ENCODE results near the gene PLCG2.

GRCh38 chr16:81139174-81139789 lies 43.1 kb upstream of the GCSH start:
- PRO-cap, result no peak

DNA sequence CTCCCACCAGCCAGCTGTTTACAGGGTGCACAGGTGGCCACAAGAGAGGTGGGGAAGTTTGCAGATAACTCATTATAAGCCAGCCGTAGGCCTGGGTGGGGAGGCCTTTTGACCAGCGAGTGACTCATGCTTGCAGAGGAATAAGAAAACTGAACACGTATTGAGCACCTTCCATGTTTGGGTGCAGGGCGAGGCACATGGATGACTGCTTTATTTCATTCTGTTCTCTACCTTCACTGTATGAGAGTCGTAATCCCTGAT lies 28.4 kb downstream of the BCO1 start:
- PRO-cap, result no peak

- PRO-cap, result no peak
Measured at GRCh38 chr16:81275770-81276309, 37.4 kb downstream of the BCO1 start.

DNA sequence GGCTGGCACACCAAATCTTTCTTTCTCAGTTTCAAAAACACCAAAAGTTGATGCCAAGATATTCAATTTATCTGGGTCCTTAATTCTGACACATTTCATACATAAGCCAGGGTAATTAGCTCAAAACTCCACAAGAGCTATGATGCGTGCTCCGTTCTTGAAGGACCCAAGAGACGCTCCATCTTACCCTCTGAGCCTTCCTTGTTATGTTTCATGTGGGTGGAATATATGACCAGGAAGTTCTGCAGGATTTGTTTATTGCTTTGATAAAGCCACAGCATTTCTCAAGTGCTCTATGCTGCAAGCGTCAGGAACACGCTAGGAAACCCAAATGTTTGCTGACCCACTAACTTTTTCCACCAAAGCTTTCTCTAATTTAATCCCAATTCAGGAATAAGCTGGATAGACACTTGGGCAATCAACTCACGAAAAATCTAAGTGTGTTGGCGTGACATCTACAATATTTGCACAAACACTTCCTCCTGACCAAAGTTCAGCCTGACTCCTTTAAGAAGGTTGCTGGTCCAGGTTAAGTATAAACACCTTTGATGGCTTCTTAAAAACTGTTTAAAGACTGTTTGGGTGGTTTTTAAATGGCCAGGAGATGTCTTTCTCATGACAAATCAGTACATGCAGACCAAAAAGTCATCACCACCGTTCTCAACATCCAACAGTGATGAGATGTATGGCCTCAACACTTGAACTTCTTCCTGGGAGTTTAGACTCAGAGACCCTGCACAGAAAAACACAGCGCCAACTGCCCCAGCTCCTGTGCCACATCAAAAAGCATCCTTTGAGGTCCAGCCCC lies 20.4 kb upstream of the GAN start:
- PRO-cap, result no peak

DNA sequence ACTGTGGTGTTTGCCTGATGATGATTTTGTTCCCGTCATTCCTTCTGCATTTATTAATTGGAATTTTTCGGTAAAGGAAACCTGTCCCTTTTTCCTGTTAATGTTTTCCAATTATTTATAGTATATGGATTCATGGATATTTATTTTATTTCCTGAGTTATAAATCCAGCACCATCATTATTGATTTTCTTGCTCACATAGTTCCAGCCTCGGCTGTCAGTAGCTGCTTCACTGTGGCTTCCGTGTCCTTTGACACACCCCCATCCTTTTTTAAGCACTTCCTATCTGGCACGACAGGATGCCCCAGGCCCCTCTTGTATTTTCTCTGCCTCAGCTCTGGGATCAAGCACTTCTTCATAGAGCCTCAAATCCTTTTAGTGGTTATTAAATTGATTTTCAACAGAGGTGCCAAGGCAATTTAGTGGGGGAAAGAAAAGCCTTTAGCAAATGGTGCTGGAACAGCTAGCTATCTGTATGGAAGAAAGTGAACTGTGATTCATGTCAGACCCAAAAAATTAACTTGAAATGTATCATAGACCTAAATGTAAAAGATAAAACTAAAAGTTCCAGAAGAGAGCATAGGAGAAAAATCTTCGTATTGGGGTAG lies 59.8 kb downstream of the GAN start:
- PRO-cap, result no peak

DNA sequence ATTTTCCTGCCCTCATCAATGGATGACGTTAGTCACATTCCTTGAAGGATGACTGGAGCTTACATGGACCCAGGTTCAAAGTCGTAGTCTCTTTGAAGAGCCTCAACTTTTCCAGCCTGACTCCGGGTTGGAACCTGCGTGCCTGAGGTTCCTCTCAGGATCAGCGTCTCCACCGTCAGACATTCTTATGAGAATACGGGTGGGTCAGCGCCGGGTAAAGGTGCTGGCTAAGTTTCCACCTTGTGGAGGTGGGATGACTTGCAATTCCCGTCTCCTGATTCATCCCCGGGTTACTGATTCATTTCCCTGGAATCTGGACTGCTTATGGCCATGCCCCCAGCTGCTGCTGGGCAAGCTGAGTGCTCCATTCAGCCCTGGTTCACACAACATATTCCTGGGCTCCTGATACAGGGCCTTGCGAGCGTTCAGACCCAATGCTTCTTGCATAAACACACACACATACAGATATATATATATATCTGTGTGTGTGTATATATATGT lies 38.9 kb upstream of the CMIP start:
- PRO-cap, result no peak

- PRO-cap, result no peak
Measured at GRCh38 chr16:81450404-81451245, 6.0 kb downstream of the CMIP start.

DNA sequence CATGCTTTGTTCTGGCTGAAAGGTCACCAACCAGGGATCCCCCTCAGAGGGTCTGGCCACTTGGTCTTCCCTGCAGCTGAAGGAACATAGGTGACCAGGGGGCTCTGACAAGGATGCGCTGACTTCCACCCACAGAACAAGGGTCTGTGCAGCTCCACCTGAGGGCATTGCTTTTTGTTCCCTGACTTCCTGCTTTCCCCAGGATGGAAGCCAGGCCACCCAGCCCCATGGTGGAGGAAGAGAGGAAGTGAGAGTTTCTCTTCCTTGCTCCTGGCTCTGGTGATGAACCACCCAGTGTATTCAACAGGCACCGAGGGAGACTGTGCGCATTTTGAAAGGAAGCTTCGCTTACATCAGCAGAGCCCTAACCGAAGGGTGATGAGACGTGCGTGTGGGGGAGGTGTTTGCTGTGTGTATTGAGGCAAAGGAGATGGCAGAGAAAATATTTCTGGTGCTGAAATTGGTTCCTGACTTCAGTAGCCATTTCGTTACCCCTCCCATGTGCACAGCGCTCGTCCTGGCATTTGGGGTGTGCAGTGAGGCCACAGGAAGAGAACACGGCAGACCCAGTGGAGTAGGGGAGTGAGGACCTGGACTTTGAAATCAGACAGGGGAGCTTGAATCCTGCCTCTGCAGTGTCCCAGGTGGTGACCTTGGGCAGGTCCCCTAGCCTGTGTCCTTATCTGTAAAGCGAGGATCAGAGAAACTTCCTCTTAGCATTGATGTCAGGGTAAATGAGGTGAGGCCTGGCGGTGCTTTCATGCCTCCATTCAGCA lies 7.2 kb downstream of the CMIP start:
- PRO-cap, result no peak

GRCh38 chr16:81632581-81633741 lies 146.1 kb upstream of the PLCG2 start:
- PRO-cap, result no peak

GRCh38 chr16:81633742-81634178 lies 145.3 kb upstream of the PLCG2 start:
- PRO-cap, result no peak

- PRO-cap, result no peak
Measured at GRCh38 chr16:81634602-81635181, 144.4 kb upstream of the PLCG2 start.

DNA sequence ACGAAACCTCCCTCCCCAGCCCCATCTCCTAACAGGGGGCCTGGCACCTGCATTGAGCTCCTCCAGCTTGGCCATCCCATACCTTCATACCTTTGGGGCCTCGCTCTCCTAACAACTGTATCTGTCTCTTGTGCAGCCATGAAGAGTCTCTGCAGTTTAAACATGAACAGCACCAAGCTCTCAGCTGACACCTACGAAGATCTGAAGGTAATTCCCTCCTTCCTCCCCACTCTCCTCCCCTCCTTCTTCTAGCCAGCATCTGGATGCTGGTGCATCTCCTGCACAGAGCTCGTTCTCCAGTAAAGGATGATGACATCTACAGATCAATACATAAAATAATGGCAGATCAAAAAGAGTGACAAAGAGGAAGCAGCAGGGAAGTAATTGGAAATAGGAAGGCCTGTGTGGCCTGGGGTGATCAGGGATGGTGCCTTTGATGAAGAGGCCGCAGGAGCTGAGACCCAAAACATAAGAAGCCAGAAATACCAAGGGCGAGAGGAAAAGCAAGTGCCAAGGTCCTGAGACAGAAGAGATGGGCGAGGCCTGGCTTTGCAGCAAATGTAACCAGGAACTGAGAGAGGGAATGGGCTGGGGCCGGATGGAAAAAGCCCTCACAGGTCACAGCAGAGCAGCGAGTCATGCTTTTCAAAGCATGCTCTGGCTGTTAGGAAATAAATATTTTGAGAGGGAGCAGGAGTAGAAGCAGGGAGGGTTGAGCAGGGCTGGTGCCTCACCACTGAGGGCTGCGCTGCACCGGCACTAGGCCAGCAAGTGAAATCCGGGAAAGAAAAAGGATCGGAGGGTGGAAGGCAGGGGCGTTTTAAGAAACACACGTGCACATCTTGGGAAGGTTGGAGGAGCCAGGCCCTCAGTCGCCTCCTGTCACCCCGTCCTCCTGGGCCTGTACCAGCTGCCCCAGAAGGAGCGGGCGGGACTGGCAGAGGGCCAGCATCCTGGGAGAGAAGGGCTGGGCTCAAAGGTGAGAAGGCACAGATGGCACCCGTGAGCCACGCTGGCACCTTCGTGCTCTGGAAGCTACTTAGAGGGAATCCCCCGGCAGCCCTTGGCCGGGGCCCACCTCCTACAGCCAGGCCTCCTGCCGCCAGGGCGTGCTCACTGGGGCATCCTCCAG lies 71.8 kb upstream of the PLCG2 start:
- PRO-cap, result no peak

- PRO-cap, result no peak
Measured at GRCh38 chr16:81752068-81752745, 26.9 kb upstream of the PLCG2 start.

GRCh38 chr16:81774260-81774697 lies 4.8 kb upstream of the PLCG2 start:
- PRO-cap, result no peak

DNA sequence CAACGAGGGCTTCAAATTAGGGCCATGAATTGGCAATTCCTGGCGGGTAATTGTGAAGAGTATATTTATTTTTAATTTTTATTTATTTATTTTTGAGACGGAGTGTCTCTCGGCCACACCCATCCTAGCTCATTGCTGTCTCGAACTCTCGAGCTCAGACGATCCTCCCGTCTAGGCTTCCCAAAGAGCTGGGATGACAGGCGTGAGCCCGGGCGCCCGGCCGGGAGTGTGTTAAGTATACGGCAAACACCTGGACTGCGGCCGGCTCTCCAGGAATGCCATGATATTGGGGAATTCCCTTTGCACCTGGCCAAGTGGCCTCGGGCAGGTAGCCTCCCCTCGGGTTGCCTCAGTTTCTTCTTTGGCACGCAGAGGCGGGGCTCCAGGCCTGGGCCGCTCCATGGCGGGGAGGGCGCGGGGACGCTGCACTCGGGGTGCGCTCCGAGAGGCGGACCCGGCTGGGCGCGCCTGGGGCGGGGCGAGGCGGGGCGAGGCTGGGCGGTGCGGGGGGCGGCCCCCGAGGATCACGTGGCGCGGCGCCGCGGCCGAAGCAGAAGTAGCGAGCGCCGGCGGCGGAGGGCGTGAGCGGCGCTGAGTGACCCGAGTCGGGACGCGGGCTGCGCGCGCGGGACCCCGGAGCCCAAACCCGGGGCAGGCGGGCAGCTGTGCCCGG lies at the start of gene PLCG2:
TSS of gene PLCG2 (plus strand) at position 553 of the 673 bp plus-strand sequence.
- PRO-cap, result bidirectional peak, plus-strand start at position 582 of the sequence, minus-strand start at position 402 of the sequence

DNA sequence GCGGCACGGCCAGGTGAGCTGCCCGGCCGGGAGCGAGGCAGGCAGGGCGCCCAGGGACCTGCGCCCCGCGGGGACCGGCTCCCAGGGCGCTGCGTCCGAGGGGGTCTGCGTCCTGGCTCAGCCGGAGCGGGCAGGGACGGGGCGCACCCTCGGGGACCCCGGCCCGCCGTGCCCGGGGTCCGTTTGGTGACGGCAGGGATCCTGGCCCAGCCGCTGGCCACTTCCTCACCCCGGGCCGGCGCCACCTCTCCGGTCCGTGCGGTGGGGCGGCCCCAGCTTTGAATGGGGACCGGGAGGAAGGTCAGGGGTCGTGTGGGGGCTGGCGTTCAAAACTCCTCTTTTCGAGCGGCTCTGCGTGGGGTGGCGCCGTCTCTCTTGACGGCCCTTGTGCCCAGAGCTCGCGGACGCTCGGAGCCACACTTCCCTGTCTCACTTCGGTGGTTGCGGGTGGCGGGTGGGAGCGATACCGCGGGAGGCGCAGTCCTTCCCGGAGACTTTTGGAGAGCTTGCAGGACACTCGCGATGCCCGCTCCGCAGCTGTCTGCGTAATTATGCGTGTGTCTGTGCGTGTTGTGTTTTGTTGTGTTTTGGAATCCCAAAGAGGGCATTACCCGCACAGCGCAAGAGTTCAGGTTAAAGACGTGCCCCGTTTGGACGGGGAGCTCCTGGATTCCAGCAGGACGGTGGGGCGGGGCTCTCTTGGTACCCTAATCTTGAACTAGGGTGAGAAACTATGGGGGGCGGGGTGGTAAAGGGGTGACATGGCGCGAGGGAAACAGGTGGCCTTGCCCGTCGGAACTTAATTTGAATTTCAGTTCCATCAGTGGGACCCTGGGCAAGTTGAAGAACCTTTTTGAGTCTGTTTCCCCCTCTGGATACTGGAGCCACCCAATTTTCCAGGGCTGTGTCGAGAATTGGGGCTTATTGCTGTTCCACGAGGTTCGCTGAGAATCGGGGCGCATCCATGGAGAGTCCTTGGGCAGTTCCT lies 615 bp downstream of the PLCG2 start:
- PRO-cap, result no peak

- PRO-cap, result no peak
Measured at GRCh38 chr16:81797370-81797861, 18.3 kb downstream of the PLCG2 start.

DNA sequence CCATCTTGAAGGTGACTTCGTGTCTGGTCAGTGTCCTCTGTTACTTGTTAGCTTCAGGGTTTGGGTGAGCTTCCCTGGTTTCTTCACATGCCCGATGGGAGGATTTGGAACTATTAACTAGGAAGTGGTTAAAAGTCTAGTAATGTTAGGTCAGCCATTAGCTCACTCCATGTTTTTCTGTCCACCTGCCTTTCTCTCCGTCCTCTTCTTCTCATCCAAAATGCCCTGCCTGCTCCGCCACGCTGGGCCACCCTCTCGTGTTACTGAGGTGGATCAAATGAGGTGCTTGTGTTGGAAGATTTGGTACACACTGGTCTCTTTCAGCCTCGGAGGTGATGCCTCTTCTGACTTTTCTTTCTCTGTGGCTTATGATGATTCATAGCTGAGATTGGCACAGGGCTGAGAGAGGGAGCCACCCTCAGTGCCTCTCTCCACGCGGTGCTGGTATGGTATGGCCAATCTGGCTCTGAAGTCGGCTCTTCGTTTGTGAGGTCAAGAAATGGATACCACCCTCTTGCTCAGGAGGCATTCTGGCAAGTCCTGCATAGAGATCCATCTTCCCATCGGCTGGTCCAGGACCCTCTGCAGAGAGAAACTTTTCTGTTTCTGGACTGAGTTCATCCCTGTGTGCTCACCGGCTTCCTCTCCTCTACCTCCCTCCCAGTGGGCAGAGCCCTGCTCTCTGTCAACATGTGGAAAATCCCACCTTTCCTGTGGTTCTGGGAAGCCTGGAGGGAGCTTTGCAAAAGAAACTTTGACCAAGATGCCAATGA lies 82.4 kb downstream of the PLCG2 start:
- PRO-cap, result unidirectional peak, minus-strand start at position 646 of the sequence

- PRO-cap, result no peak
Measured at GRCh38 chr16:82088344-82088703, 53.3 kb downstream of the HSD17B2 start.

GRCh38 chr16:82098611-82099019 lies 63.6 kb downstream of the HSD17B2 start:
- PRO-cap, result no peak